M059J (cell line): ENCODE data around the gene NOL12.

GRCh38 chr22:37024998-37026151, 5.8 kb downstream of the MPST start:
- RAMPAGE, long total RNA, result no peak

- RAMPAGE, long total RNA, result no peak
Measured at GRCh38 chr22:37100476-37101066, 8.9 kb downstream of the TMPRSS6 start.

GRCh38 chr22:37110305-37110773, 826 bp upstream of the TMPRSS6 start:
- RAMPAGE, long total RNA, result no peak

DNA sequence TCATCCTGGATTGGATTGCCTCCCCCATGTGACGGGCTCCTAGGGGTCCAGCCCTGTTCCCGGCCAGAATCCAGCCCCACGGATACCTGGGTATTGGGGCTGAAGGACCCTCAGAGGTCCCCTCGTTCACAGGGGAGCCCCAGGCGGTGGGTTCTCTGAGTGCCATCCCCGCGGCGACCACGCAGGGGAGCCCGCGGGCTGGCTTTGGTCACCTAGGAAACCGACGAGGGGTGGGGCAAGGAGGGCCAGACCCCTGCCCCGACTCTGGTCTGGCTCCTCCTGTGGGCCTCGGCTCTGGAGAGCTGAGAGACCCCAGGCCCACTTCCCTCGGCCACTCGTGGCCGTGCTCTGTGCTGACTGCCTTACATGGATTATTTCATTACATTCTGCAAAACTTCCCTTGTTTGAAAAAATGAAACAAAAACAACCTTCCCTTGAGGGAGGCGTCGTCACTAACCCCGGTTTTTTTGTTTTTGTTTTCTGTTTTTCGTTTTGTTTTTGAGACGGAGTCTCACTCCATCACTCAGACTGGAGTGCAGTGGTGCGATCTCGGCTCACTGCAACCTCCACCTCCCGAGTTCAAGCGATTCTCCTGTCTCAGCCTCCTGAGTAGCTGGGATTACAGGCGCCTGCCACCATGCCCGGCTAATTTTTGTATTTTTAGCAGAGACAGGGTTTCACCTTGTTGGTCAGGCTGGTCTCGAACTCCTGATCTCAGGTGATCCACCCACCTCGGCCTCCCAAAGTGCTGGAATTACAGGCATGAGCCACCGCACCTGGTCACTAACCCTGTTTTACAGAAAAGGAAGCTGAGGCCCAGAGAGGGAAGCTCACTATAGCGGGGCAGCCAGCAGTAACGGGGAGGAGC, 15.0 kb upstream of the CYTH4 start:
- RAMPAGE, long total RNA, result no peak

DNA sequence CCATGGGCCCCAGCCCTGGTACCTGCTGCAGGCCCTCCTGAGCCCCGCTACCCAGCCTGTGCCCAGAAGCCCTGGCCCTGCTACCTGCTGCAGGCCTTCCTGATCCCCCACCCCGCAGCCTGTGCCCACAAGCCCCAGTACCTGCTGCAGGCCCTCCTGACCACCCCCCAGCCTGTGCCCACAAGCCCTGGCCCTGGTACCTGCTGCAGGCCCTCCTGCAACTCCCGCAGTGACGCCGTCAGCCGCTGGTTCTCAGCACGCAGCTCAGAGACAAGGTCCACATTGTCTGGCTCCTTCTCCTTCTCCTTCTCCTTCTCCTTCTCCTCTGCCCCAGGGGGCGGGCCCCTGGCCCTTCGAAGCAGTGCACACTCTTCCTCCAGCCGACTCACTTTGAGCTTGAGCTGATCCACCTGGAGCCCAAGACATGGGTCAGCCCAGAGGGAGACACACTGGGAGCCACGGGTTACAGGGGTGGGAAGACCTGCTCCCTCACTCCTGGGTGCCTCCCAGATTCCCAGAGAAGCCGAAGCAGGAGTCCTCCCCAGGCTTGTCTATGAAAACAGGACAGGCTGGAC, 9.1 kb downstream of the CARD10 start:
- RAMPAGE, long total RNA, result no peak

DNA sequence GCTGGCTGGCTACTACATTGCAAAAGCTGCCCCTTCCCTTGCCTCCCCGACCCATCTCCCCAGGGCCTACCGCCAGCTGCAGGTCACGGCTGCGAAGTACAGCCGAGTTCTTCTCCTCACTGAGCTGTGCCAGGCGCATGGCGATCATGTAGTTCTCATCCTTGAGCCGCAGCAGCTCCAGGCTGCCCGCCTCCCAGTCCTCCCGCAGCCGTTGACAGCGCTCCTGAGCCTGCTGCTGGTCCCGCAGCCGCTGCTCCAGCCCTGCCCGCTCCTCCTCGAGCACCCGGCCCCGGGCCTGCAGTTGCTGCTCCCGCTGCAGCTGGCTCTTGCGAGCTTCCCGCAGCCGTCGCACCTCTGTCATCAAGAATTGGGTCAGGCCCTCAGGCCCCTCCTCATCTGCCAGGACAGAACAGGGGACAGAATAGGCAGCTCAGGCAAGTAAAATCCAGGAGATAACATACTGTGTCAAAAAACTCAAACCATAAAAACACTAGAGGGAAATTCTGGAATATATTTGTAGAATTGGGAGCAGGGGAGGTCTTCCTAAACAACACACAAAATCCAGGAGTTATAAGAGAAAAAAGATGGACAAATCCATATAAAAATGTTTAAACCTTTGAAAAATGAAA, 3.2 kb downstream of the CARD10 start:
- RAMPAGE, long total RNA, result no peak

GRCh38 chr22:37557405-37558139, 2.7 kb upstream of the CDC42EP1 start:
- RAMPAGE, long total RNA, result no peak

DNA sequence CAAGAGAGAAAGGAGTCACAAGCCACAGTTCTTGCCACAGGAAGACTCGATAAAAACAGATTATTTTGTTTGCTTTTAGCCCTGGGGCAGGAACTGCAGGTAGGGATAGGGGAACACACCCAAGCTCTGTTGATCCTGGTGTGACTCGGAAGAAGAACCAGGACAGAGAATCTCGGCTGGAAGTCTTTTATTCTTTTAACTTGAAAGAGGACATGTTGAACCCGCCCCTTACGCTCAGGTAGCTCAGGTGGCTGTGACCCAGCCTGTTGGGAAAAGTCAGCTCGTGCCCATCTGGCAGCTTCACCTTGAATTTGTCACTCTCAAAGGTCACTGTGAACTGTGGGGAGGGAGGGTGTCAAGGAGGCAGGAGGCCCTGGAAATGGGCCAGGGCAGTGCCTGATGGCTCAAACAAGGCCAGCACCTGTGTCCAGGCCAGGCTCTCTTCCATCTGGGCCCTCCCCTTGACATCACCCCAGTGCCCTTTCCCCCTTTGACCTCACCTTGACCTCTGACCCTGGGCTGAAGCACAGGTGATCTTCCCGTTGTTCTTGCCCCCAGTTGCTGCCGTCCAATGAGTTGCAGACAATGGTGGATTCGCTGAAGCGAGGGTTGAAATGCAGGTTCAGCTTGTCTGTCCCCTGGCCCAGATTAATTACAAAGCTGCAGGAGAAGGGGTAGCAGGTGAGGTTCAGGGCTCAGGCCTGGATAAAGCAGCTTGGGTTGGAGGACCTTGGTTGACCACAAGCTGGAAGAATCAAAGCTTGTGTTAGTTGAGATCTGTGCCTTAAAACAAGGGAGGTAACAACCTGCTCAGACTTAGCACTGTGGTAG, 9.6 kb downstream of the LGALS2 start:
- RAMPAGE, long total RNA, result no peak

DNA sequence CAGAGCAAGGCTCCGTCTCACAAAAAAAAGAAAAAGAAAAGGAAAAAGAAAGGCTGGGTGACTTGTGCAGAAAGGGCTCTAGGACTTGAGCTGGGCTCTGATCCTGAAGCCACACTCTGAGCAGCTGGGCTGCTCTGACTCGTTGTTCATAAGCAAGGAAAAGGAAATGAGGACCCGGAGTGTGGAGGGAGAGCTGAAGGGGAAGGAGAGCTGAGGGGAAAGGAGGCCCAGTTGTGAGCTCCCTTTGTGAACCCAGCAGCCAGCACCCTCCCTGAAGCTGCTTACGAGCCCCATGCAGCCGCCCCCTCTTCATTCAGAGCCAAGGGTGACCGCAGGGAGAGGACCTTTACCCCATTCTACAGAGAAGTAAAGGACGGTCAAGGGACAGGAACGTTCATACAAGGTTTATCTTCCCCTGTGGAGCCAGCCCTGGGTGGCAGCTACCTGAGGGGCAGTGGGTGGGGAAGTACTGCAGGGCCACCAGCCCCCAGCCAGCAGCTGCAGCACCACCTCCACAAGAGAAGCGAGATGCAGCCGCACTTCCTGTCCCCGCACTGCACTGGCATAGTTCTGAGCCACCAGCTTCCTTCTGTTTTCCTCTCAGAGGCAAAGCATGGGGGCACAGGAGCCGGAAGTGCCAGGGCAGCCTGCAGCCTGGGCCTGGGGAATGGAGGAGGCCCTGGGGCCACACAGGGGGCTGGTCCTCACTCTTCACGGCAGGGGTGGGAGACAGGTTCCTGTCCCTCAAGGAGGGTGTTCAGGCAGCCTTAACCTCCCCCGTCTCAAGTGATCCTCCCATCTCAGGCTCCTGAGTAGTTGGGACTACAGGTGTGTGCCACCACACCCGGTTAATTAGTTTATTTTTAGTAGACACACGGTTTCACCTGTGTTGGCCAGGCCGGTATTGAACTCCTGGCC, 12.1 kb upstream of the SH3BP1 start:
- RAMPAGE, long total RNA, result no peak

GRCh38 chr22:37685861-37686806, at the start of gene NOL12:
Gene NOL12, plus strand, starts transcription at chr22:37686343.
- RAMPAGE, long total RNA, result no peak

- RAMPAGE, long total RNA, result no peak
Measured at GRCh38 chr22:37689050-37689860, 3.1 kb downstream of the NOL12 start.

DNA sequence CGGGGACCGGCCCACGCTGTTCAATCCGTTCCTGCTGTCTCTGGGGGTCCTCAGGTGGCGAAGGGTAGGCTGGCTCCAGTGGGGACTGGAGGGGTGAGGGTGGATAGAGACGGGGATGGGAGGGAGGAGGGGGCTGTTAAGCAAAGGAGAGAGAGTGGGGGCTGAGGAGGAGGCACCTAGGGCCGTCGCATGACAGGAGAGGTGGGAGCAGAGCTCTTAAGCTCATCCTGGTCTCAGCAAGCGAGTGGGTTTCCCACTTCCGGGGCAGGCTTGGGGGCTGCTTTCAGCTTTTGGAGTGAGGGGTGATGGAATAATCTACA, 44.1 kb downstream of the TRIOBP start:
- RAMPAGE, long total RNA, result no peak

GRCh38 chr22:37746724-37747843, 50.2 kb downstream of the TRIOBP start:
- RAMPAGE, long total RNA, result no peak

DNA sequence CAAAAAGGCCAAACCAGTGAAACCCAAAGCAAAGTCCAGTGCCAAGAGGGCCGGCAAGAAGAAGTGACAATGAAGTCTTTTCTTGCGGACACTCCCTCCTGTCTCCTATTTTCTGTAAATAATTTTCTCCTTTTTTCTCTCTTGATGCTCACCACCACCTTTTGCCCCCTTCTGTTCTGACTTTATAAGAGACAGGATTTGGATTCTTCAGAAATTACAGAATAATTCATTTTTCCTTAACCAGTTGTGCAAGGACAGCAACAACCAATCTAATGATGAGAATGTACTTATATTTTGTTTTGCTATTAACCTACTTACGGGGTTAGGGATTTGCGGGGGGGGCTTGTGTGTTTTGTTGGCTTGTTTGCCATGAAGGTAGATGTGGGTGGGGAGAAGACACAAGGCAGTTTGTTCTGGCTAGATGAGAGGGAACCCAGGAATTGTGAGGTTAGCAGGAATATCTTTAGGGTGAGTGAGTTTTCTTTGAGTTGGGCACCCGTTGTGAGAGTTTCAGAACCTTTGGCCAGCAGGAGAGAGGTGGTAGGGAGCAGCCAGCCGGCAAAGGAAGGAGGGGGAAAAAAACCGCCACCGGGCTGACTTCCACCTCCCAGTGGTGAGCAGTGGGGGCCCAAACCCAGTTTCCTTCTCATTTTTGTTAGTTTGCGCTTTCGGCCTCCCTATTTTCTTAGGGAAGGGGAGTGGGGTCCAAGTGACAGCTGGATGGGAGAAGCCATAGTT, 1.2 kb downstream of the H1-0 start:
- RAMPAGE, long total RNA, result no peak

GRCh38 chr22:37806801-37807303, 882 bp upstream of the GCAT start:
- RAMPAGE, long total RNA, result no peak

DNA sequence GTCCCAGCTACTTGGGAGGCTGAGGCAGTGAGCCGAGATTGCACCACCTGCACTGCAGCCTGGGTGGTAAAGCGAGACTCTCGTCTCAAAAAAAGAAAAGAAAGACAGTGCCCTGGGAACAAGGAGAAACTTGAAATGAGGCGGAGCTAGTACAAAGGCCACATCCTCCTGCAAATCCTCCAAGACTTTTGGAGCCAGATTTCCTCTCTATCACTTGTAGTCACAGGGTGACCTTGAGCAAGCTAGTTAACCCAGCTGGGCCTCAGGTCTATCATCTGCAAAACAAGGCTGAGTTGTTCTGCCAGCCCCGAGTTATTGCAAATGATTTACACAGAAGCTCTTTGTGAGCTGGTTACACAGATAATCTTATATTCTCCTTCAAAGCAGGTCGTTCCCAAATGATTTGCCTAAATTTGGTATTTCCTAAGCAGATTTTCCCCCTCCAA, 1.9 kb downstream of the ANKRD54 start:
- RAMPAGE, long total RNA, result no peak

- RAMPAGE, long total RNA, result no peak
Measured at GRCh38 chr22:37877454-37878157, 28.4 kb downstream of the EIF3L start.

- RAMPAGE, long total RNA, result no peak
Measured at GRCh38 chr22:37909718-37910246, 3.7 kb downstream of the MICALL1 start.

- RAMPAGE, long total RNA, result no peak
Measured at GRCh38 chr22:37911232-37911637, 5.1 kb downstream of the MICALL1 start.

DNA sequence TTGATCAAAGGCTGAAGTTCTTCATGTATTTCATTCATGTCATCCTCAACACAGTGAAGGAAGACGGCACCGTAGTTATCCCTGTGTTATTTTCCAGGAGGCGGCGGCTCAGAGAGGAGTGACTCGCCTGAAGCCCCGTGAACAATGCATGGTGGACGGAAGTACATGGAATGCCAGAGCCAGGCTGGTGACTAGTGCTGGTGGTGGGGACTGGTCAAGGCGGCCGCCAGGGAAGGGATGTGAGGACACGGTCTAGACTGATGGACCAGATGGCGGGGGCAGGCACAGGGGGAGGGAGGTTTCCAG, 16.3 kb upstream of the PICK1 start:
- RAMPAGE, long total RNA, result no peak